Camera-type eye (tissue), 1 donor: ENCODE results near the gene TUBE1.

- RAMPAGE, long total RNA, result no peak
These were observed 82.1 kb upstream of the TRAF3IP2 start for GRCh38 chr6:111687637-111688223.

DNA sequence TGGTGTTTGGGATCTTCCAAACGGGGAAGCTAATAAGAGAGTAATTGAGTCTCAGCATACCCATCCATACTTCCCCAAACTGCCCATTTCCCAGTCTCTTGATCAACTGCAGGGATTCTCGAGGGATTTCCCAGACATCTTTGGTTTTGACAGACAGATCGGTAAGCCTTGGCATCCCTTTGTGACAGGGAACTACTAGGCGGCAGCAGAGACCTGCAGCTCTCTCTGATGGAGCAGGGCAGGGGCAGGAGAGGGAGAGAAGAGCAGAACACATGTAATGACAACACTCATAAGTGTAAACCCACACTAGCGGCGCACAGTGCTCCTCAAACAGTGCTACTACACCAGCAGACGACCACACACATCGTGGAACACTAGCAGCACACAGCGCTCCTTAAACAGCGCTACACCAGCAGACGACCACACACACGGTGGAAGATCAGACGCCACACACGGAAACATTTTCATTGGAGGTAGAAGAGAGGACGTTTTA lies 94.4 kb upstream of the TRAF3IP2 start:
- RAMPAGE, long total RNA, result no peak

GRCh38 chr6:111719808-111720283 lies 114.2 kb upstream of the TRAF3IP2 start:
- RAMPAGE, long total RNA, result no peak

- RAMPAGE, long total RNA, result no peak
These were observed 125.6 kb upstream of the TRAF3IP2 start for GRCh38 chr6:111731176-111731830.

DNA sequence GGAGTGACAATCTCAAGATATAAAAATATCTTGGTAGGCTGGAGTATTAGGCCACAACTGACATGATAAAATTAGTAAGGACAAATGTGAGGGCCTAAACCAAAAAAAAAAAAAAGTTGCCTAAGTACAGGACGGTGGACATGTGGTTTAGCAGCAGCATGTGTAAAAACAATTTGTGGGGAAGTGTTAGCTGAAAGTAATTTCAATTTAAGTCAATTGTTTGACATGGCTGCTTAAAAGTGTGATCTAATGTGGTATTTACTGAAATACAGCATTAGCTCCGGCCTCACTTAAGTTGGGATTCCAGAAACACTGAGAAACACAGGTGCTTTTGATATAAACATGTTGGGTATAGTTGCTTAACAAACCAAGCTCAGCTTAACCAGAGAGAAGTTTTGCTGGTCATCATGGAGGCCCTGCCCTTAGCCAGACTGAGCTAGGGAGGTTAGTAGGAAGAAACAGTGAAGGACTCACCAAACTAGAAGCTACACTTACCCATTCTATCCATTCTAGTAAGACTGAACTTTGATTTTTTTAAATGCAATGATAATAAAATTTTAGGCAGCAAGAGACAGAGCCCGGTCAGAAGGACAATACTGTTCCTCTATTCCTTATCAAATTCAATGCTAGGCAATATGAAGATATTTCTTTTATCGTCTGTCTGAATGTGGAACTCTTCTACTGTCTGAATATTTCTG lies 119.6 kb downstream of the FYN start:
- RAMPAGE, long total RNA, result no peak

DNA sequence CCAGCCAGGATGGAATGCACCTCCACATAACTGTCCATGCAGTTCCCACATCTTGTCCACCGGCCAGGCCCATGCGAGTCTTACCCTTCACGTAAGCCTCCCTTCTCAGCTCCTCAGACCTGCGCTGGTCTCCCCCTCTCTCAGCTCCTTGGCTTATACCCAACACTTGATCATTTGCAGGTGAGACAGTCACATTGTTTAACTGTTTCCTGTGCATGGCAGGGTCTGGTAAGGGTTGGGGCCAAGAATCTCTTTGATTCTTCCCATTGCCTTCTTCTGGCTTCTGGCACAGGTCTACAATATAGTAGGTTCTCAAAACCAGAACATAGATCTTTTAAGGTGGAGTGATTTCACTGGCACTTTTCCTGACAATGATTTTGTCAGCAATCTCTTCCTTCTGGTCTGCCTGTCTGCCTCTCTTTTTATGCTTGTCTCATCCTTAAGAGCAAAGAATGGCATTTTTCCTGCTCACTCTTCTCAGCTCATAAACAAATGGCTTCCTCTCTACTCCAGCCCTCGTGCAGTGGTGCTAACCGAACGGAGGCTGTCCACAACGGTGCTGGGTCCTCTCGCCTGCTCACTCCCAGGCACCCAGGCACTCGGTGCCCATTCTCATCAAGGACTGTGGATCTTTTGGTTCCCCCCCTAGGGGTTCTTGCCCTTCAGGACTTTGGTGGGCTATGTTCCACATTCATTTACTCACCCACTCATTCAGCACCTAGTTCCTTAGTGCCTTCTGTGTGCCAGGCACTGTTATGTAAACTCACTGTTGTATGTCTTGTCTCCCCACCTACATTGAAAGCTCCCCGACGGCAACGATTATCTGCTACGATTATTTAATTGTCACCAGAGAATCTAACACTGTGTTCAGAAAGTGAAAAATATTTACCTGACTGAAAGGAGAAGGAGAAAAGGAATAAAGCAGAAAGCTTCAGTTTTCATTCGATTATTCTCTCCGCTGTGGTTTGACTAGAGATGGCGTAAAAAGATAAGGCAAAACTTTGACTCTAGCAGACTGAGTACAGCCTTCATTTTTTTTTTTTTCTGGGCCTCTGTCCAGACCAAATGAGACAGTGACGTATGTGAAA lies 114.0 kb downstream of the FYN start:
- RAMPAGE, long total RNA, result no peak

- RAMPAGE, long total RNA, result no peak
These were observed 62.7 kb downstream of the FYN start for GRCh38 chr6:111810296-111811266.

DNA sequence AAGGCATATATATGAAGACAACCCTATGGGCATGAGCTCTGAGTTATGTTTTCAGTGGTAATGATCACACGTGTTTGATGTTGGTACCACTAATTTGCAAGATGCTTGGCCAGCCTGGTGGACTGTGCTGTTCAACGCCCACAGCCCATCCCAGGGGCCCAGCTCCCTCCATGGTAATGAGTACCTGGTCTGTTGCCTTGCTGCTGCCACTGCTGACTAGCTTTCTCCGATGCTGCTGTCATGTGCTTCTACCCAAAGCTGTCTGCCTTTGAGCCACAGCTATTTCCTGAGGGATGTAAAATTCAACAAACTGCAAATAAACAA lies 54.9 kb downstream of the FYN start:
- RAMPAGE, long total RNA, result no peak

GRCh38 chr6:111960026-111960379 lies 86.8 kb upstream of the FYN start:
- RAMPAGE, long total RNA, result no peak

DNA sequence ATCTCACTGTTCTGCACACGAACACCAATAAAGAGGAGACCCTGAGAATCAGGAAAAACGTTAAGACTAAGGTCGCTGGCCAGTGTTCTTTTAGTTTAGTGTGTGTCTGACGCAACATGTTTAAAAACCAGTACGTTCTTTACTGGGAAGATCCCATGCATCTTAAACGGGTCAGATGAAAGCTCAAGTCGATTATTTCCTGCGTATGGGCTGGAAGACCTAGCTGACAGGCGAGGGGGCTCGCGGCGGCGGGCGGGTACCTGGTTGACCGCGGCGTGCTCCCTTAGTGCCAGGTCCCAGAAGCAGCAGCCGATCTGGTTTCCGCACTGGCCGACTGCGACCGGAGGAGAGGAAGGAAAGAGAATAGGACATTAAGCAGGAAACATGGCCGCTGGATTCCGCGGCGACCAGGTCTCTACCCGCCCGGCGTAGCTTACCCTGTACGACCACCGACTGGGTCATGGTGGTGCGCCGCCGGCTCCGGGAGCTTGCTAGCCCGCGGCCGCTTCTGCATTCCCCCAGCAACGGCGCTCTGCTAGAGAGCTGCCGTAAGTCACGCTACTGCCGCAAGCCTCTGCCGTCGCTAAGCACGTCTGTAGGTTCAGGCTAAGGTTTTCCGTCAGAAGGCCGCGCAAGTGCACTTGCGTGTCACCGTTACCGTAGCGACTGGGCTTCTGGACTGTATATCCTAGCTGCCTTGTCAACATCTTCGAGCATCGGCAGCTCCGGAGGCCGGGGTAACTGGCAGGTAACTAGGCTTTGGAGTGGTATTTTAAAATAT lies at the start of gene TUBE1:
Gene TUBE1, minus strand, starts transcription at position 510 of the 781 bp plus-strand sequence.
- RAMPAGE, long total RNA, result start-site peak on the minus strand centred at position 507 of the sequence, 45 bp wide, 258 reads

DNA sequence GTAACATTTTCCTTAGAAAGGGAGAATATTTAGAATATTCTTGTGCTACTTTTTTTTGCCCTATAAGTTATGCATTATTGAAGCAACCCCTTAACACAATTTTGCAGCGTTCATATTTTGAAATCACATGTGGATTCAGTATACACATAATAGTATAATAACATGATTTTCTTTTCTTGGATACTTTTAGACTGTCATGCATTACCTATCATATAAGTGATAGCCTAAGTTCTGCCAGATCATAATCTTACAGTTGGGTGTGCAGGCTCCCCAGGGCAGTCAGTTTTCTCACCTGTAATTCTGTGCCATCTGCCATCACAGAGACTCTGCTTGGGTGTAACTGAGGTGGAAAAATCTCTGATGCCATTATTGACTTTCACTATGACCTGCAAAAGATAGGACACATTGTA lies 27.0 kb downstream of the FAM229B start:
- RAMPAGE, long total RNA, result no peak

GRCh38 chr6:112181122-112181401 lies 73.3 kb downstream of the LAMA4 start:
- RAMPAGE, long total RNA, result no peak

- RAMPAGE, long total RNA, result no peak
These were observed 62.8 kb downstream of the LAMA4 start for GRCh38 chr6:112191441-112192026.

- RAMPAGE, long total RNA, result no peak
These were observed 32.0 kb downstream of the LAMA4 start for GRCh38 chr6:112222365-112222835.

GRCh38 chr6:112253296-112253867 lies 985 bp downstream of the LAMA4 start:
- RAMPAGE, long total RNA, result no peak

GRCh38 chr6:112337080-112337567 lies 10.0 kb upstream of the RFPL4B start:
- RAMPAGE, long total RNA, result no peak

GRCh38 chr6:112957416-112958048 lies 610.4 kb downstream of the RFPL4B start:
- RAMPAGE, long total RNA, result no peak

DNA sequence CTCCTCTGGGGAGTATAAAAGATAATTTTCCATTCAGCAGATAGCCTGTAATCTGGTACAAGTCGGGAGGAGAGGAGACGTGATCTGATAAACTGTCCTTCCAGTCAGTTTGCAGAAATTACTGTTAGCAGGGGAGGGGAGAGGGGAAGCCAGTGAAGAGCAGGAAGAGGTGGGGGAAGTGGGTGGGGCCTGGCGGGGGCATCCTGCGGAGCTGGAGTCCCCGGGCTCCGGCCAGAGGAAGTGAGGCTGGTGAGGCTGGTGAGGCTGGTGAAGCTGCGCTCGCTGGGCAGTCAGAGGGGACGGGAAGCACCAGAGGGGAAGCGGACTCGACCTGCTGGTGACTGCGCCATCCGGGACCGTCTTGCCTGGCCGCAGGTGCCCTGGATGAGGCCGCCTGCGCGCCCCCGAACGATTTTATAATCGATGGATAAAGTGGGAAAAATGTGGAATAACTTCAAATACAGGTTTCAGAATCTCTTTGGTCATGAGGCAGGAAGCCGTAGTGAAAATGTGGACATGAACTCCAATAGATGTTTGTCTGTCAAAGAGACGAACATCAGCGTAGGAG lies 635.3 kb upstream of the MARCKS start:
- RAMPAGE, long total RNA, result no peak

DNA sequence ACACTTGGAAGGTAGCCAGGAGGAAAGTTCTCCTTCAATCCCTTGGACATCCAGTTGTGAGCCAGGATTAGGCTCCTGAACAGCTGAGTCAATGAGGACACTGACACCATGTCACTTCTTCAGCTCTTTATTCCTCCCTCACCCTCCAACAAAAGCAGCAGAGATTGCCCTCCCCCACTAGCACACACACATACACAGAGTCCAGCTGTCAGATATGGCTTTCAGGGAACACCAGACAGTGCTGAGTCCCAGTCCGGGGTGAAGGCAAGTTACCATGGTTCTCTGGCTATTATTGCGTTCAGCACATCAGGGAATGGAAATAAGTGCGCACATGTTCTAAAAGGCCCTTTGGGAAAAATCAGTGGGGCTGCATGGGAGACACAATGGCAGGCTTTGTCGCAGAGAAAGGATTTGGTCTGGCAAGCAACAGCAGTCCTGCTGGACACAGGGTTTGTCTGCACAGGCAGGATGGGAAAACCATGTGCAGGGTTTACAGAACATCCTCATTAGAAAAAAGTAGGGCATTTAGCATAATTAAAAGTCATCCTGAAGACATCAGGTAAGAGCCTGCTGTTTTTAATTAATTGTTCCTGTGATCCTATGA lies 124.6 kb upstream of the MARCKS start:
- RAMPAGE, long total RNA, result no peak

- RAMPAGE, long total RNA, result no peak
These were observed 21.0 kb downstream of the HDAC2 start for GRCh38 chr6:113949961-113950399.